Panc1 (cell line): ENCODE data around the gene GRM3.

GRCh38 chr7:77202432-77203008 lies 2.9 kb upstream of the FGL2 start:
- RRBS, 2 experiments, result no CpG with 5 or more reads among the region's 4 CpGs

DNA sequence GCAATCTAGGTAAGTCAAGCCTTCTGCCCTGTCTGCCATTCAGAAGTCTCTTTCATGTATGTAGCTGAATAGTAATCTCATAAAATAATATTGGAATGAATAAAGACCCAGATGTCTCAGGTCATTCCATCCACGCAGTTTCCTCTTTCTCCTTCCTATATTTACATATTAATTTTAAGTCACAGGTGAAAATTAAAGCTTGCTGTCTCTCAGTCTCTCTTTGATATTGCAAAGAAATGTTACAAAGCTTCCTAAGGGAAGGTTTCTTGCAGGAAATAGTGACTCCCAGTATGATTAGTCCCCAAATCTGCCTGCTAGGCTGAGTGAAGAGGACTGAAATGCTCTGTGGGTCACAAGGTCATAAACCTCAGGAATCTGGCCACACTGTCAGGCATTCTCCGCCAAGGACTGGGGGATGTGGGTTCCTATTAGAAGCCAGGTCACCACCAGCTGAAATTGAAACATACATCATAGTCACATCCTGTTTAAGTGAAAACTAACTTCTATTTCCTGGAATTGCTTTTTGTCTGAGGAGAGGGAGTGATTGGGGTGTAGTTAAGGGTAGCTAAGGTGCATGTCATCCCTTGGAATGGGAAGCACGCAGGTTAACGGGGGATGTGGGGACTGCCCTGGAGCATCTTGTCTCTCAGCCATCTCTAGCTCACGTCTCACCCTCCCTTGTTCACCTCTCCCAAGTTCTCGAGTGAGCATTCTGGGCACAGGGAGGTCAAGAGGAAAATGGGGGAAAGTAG lies 11.8 kb upstream of the GSAP start:
- RRBS, 2 experiments, result no CpG with 5 or more reads among the region's 6 CpGs

DNA sequence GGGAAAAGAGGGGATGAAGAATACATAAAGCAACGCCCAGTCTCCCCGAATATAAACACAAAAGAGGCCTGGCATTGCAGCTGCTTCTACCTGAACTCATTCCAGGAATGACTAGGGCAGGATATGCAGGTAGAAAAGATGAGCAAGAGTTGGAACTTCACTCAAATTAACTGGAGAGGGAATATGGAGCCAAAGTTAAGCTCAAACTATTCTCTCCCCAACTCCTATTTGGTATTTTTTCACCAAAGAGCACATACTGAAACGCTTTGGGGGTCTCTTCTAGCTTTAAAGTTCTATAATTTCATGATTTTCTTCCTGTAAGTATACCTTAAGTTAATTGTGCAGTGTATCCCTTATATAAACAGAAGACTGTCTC lies 36.7 kb upstream of the GSAP start:
- RRBS, 2 experiments, result no CpG with 5 or more reads among the region's 3 CpGs

DNA sequence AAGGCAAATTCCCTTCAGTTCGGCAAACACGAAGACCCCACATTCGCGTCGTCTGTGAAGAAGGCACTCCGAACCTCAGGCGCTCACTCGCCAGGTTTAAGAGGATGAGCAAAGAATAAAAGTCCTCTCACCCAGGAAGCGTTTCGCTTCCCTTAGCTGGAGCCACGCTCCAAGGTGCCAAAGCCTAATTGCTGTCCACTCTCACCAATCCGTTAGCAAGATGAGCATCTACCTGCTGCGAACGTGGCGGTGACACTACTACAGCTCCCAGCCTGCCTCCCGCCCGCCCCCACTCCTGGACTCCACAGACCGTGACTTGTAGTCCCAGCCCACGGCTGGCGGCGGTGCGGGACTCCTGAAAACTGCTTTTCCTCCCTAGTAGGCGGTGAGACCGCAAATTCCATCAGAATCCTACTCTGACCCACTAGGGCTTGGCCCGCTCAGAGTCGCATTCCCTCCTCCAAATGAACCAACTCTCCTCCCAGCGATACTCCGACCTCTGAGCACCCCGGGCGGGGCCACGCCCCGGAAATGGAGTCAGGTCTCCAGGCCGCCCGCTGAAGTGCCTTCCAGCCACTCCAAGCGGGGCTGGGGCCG lies 615 bp upstream of the PTPN12 start:
- RRBS, 2 experiments, result 2 to 7% methylated on average over 5 of the region's 36 CpGs

DNA sequence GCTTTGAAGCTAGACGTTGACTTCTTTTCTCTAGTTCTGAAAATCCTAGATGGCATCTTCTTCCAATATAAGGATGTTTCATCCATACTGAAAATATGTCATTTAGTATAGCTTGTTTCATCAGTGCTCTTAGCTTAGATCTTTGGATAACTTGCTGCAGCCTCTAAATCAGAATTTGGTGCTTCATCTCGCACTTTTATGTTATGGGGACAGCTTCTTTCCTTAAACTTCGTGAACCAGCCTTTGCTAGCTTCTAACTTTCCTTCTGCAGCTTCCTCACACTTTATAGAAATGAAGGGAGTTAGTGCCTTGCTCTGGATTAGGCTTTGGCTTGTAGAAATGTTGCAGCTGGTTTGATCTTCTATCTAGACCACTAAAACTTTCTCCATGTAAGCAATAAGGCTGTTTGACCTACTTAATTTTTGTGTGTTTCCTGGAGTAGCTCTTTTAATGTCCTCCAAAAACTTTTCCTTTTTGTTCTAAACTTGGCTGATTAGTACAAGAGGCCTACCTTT lies 50.6 kb downstream of the PTPN12 start:
- RRBS, 2 experiments, result no CpG with 5 or more reads among the region's 3 CpGs

- RRBS, 2 experiments, result no CpG with 5 or more reads among the region's 9 CpGs
These were observed 48.6 kb downstream of the TMEM60 start for GRCh38 chr7:77749433-77750276.

DNA sequence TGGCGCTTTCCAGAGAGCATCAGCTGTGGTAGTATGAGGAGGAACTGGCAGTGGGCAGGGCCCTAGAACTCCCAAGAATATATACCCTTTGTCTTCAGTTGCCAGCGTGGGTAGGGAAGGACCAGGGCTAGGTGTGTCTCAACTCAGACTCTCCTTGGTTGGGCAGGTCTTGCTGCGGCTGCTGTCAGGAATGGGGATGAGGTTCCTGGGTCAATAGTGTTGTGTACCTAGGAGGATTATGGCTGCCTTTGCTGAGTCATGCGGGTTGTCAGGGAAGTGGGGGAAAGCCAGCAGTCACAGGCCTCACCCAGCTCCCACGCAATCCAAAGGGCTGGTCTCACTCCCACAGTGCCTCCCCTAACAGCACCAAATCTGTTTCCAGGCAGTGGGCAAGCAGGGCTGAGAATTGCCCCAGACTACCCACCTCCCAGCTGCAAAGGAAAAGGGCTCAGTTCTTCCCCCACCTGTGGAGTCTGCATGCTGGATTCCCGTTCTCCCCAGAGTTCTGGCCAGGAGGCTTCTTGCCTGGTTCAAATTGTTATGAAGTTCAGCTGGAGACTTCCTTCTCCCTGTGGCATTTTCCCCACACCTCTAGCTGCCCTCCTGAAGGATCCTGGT lies 191.9 kb upstream of the TMEM60 start:
- RRBS, 2 experiments, result no CpG with 5 or more reads among the region's 6 CpGs

DNA sequence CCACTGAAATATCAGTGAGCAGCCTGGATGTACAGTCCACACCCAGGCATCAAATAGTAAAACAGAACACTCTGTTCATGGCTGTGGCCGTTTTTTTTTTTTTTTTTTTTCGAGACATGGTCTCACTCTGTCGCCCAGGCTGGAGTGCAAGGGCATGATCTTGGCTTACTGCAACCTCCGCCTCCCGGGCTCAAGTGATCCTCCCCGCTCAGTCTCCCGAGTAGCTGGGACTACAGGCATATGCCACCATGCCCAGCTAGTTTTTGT lies 400.0 kb upstream of the TMEM60 start:
- RRBS, 2 experiments, result no CpG with 5 or more reads among the region's 7 CpGs

DNA sequence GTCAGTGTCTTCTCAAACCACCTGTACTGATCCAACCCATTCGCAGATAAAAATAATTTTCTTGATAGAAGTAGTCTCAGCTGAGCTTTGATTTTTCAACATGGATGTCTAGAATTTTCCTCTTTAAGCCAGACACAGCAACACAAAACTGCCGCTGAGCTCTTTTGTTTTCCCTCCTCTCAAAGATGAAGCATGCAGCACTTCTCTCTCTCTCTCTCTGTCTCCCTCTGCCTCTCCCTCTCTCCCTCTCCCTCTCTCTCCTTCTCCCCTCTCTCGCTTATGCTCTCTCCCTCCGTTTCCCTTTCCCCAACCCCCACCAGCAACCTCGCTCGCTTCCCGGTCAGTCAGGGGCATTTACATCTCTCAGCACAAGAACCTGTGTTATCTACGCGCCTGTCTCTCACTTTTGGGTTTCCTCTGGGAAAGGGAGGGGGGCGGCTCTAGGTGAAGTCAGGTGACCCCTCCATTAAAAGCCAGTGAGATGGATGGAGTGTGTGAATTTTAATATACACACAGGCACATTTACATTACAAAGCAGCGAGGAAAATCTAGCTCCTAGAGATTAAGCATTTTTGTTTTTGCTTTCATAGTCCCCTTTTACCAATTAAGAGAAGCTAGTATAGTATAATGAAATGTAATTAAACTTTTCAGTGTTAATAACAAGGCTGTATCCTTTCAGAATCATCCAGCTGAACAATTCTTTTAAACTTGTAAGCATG lies 682.4 kb downstream of the MAGI2 start:
- RRBS, 2 experiments, result no CpG with 5 or more reads among the region's 11 CpGs

DNA sequence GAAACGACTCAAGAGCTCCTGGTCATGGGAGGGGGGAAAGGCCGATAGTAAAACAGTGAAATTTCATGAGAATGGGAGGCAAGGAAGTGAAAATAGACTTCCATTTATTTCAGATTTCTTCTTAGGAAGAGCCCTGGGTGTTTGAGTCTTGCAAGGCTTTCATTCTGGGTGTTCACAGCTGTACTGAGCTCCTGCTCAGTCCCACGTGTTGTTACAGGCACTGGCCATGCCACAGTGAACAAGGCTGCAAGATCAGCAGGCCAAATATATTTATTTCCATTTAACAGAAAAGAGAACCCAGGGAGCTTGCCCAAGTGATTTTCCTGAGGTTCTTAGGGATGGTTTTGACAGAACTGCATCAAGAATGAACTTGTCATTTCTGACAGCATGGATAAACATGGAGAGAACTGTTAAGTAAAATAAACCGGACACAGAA lies 54.6 kb upstream of the CD36 start:
- RRBS, 2 experiments, result no CpG with 5 or more reads among the region's 4 CpGs

GRCh38 chr7:82410370-82411042 lies 33.1 kb downstream of the CACNA2D1 start:
- RRBS, 2 experiments, result no CpG with 5 or more reads among the region's 11 CpGs

DNA sequence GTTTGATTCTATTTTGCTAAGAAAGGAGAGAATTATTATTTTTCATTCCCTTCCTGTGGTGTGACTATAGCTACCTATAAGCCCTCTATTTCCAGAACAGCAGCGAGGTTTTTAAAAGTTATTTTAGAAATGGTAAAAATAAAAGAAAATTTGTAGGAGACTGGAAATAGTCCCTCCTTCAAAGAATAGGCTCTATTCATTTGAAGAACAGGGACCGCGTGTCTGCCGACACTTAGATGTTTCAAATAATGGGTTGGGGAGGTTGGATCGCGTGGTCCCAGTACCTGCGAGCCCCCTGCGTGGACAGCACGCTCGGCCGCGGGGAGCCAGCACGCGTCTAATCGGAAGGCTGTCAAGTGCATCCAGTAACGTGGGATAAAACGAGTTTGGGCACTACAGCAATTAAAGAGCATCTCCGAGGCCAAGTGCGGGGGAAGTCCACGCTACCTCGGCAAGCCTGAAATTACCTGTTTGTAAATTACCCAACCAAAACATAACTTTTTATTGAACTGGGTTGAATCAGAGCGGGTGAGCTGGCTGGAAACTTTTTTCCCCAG lies 1.0 kb downstream of the CACNA2D1 start:
- RRBS, 2 experiments, result no CpG with 5 or more reads among the region's 22 CpGs

- RRBS, 2 experiments, result no CpG with 5 or more reads among the region's 8 CpGs
These were observed 211.9 kb downstream of the PCLO start for GRCh38 chr7:82950786-82951271.

GRCh38 chr7:84092156-84092610 lies 102.4 kb downstream of the SEMA3A start:
- RRBS, 2 experiments, result no CpG with 5 or more reads among the region's 5 CpGs

- RRBS, 2 experiments, result no CpG with 5 or more reads among the region's 18 CpGs
These were observed at the start of gene GRM3 for GRCh38 chr7:86643474-86643996. Gene GRM3, plus strand, starts transcription at chr7:86643909.

DNA sequence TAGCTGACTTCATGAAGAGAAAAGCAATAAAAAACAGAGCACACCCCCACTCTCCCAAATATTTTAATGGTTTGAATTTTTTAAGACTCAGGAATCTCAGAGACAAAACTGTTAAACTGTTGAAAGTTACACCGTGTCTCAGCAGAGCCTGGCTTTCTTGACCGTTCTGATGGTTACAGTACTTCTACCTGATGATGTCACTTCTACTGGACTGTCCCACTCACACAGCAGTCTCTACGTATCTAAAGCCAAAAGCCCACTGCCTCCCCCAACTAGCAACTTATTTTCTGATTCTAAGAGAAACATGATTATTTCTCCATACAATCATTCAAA lies 10.5 kb downstream of the GRM3 start:
- RRBS, 2 experiments, result no CpG with 5 or more reads among the region's 3 CpGs

GRCh38 chr7:87153073-87153368 lies 768 bp downstream of the DMTF1 start:
- RRBS, 2 experiments, result no CpG with 5 or more reads among the region's 16 CpGs

DNA sequence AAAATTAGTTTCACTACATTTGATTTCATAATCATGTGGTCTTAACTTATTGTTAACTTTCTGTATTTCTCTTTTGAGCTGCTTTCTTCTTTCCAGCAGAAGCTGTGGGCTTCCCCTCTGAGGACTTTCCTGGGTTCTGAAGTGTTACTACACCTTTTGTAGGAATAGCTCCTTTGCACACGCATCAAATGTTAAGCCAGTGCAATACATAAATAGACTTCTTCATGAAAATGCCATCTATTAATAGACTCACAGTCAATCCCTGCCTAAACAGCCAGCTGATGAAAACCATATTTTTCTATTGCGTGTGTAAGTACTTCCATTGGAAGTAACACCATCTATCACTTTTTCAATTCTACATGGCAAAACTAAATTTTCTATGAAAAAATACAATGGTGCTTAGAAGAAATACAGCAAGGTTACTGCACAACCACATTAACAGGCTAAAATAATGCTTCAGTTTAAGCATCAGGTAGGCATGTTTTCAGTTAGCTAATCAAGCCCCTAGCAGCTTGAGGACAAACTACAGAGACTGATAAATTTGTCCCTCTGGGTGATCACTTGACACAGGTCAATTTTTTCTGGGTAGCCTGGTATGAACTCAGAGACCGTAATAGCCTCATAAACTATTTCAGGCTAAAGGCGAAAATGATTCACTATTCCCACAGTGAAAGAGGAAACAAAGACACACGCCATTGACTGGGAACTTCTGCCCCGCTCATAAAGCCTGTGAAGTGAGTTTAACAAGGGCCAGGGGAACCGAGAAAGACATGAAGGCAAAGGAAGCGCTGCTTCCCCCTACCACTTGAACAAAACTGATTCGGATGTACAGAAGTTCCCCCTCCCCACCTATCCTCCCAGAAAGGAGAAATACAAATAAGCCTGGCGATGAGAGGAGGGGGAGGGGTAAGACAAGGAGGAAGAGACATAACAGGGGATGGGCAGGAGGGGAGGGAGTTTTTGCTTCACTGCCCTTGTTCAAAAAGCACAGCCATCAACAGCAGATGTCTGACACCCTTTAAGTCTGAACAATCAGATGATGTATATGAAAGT lies 1.1 kb downstream of the ABCB4 start:
- RRBS, 2 experiments, result no CpG with 5 or more reads among the region's 10 CpGs

DNA sequence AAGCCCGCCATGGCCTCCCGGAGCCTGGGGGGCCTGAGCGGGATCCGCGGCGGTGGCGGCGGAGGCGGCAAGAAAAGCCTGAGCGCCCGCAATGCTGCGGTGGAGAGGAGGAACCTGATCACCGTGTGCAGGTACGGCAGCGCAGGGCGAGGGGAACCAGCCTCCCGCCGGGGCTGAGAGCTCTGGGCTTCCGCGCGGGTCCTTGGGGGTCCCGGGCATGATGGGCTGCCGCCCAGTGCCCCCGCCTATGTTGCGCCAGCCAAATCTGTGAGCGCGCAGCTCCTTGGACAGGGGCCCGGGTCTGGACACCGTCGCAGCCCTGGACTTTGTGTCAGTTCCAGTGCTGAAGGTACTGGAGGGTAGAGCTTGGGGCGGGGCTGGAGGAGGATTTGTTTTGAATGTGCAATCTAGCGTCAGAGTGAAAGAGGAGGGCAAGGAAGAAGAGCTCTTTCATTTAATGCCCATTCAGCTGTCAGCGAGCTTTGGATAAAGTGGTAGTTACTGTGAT lies 671 bp downstream of the RUNDC3B start:
- RRBS, 2 experiments, result 3 to 9% methylated on average over 10 of the region's 33 CpGs